Parotid gland (tissue), 1 donor: ENCODE data around the gene SLC35D2.

DNA sequence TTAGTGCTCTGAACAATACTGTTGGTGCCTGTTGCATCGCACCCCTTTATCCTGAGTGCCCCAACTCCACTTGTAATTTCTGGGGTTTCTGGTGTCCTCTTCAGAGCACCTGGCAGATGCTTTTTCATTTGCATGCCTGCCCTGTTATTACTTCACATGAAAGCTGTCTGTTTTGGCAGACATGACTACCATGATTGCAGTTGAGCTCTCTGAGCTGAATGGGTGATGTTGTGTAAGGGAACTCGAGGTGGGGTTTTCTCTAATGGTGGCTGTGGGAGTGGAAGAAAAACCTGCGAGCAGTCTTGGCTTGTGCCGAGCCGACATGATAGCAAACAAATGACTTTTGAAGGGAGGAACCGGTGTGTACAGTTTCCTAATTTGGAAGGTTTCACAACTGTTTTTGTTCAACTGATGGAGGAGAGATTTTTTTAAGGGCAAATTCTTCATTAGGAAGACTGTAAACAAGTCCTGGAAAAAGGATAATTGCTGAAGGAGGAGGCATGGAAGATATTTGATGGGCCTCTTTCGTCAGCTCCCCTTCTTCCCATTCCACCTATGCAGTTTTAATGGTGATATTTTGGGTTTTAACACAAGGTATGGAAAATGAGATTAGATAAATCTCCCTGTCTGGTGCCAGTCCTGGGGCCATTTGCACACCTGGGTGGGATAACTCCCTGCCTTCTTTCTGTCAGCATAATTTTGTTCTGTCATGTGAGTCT lies 196.3 kb downstream of the AOPEP start:
- PRO-cap = no peak

DNA sequence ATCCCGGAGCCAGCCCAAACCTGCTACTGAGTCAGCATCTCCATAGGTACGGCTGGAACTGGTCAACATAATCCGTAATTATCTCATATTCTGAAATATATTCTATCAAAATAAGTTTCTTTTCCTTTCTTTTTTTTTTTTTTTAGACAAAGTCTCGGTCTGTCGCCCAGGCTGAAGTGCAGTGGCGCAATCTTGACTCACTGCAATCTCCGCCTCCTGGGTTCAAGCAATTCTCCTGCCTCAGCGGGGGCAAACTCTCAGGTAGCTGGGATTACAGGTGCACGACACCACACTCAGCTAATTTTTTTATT lies 262.2 kb downstream of the AOPEP start:
- PRO-cap = no peak

DNA sequence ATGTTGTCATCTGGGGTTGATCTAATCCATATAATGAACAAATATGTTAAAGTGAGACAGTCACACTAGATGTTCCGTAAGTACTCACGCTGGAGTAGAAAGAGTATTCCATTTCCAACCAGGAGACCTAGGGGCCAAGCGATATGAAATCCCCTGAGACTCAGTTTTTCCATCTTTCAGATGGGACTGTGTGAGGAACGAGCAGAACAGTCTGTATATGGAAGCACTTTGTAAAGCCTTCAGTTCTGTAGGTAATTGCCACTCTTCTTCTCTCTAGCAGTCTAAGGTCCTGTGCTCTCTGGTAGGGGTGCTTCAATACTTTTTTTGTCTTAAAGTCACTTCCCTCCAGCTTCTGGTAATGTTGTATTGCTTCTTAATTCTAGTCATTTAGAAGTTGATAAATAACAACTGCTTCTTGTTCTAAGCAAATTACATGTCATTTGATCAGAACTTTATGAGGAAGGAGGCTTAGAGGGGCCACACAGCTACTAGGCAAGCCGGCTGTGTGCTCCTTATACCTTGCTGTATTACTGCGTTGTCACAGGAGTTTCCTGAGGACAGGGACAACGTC lies 271.7 kb downstream of the AOPEP start:
- PRO-cap = no peak

- PRO-cap = bidirectional peak, plus-strand start at chr9:95005000, minus-strand start at chr9:95004642
These were observed 278.4 kb downstream of the AOPEP start for GRCh38 chr9:95004755-95005484.

DNA sequence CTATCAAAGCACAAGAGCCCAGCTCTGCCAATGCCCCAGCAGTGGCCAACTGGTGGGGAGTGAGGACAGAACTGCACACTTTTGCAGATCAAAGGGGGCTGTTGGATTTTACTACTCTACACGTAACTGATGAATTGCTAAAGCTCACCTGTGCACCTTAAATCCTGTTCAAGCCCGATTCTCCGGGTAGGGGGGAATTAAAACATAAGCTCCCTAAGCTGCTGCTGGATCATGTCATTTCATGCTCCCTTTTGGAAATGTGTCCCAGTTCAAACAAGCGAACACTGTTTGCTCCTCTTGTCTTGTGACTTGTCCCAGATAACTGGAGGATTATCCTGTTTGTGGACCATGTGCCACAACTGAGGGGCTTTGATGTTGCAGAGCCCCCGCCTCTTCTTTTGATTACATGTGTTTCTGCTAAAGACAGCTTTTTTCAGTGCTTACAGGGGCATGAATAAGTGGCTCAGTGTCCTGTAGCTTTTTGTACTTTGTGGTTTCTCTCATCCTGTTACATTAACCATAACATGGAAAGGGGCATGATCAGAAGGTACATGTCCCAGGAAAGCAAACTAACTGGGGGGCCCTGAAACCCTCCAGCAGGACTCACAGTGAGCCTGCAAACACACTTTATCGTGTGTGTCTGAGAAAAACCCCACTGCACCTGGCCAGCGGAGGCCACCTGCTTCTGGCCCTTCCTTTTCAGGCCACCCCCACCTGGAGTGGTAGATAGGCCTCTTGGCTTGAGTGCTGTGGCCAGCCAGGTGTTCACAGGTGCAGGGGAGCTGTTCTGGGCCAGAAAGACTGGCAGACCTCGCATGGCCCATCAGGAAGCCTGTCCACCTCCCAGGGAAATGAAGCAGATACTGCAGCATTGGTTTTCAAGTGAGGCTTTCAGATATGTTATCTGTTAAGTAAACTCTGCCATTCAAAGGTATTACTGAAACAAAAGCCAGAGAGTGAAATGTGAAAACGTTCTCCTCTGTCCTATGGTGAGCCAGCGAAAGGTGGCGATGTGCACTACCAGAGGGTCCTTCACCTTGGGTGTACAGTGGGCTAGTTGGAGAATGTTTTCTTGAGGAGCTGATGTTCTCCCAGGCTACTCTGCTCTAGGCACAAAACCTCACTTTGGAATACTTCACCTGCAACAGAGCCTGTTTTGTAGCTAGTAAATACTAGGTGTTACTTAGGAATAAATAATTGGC lies 285.6 kb downstream of the FANCC start:
- PRO-cap = no peak

DNA sequence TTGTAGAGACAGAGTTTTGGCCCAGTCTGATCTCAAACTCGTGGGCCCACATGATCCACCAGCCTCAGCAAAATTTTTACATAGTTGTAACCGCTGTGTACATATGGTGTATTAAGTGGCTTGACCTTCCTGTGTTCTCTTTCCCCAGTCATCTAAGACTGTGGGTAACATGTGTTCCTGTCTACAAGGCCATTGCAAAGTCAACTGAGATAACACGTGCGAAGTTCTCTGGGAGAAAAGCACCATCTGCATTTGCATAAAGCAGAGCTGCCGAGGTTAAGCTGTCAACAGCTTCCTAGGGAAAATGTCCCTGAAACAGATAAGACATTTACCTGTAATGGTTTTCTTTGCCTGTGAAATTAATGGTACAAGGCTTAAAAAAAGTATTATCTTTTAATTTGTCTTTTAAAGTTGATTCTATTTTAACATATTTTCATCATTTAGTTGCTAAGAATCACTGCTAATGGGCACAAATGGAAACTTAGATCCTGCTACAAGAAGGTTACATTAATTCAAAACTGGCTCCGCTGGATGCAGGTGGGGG lies 273.6 kb downstream of the FANCC start:
- PRO-cap = no peak

DNA sequence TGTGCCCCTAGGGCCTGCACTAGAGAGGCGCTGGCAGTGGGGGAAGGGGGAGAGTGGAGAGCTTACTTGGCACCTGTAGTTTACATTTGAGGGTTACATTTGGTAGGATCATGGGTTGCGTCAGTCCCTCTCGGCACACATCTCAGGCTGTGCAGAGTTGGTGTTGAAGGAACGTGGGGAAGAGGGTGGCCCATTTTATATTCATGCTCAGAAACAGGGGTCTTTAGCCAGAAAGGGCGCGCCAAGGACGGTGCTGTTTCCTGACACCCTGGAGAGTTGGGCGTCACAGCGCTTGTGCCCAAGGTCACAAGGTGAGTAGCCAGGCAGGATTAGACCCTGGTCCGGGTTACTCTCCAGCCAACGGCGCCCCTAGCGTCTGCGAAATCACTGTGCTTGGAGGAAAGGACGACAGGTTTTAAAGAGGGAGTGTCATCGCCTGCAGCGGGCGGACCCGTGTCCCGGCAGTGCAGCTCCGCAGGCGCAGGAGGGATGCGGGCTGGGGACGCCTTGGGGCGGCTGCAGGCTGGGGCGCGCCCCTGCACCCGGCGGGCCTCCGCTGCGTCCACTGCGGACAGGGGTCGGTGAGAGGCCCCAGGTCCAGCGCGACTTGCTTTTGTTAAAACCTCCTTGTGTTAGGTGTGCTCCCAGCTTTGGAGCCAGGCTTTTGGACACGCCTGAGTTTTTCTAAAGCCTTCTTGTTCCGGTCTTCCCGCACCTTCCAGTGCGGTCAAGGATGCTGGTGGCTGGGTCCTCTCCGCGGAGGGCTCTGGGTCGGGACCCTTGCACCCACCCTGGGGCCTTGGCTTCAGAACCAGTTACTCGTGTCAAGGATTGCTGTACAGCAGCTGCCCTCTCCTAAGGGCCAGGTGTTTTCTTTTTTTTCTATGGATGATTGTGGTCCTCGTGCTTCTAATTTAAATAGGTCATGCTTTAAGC lies 272.4 kb downstream of the FANCC start:
- PRO-cap = no peak

GRCh38 chr9:95057676-95058026 lies 259.9 kb downstream of the FANCC start:
- PRO-cap = no peak

DNA sequence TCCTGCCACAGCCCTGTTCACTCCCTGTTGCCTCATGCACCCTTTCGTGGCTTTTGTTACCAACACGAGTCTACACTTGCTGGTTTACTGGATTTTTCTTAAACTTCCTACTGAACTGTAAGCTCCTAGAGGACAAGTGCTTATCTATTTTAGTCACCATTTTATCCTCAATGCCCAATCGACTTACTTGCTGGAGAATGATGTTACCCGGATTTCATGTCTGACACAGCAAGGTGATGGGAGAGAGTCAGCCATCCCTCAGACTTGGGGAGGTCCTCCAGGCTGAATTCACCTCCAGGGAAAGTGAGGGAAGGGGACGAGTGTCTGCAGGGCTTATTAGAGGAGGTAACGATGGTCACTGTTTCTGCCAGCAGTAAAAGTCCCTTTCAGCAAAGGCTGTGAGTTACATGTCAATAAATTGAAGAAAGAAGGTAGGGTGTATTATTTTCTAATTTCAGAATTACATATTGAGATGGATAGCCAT lies 248.5 kb downstream of the FANCC start:
- PRO-cap = no peak

DNA sequence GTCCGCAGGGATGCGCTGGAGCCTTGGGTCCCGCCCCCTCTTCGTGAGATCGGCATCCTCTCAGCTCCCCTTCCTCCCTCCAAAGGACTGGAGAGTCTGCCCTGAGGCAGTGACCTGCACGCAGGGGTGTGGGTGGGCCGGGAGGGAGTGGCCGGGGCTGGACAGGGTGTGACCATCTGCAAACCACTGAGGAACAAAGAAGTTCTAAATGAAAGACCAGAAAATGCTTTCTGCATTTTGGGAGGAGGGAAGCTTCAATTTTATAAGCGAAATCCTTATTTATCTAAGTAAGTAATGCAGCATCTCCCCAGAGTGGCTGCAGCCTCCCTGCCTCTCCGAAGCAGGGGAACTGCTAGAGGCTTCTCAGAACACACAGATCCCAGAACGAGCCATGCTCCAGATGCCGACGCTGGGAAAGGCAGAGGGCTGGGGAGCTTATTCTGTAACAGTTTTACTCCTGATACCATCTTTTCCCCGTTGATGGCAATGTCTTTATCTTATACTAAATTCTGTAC lies 221.7 kb downstream of the FANCC start:
- PRO-cap = no peak

- PRO-cap = no peak
These were observed 212.0 kb downstream of the FANCC start for GRCh38 chr9:95105354-95105992.

DNA sequence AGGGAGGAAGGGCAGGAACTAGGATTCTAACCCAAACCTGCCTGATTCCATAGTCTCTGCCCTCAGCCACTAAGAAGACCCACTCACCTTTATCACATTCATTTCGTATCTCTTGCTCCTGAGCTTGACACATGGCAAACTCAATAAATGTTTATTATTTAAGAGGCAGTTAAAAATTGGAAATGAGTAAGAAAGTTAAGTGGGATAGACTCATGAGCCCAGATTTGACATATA lies 166.5 kb upstream of the ERCC6L2 start:
- PRO-cap = no peak

DNA sequence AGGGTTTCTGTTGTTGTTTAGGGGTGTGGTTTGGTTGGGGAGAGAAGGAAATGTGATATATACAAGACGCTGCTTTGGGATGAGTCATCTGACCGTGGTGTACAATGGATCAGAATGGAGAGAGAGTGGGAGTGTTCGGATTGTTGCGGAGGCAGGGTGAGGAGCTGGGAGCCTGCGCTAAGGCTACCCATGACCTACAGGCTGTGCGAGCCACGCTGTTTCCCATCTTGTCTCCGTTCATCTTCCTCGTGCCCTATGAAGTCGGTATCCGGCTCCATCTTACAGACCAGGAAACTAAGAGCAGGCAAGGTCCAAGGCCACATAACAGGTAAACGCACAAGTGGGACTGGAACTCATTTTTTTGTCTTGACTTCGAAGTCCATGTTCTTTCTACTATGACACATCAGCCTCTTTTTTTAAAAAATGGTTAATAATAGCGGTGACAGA lies 60.2 kb upstream of the ERCC6L2 start:
- PRO-cap = no peak

DNA sequence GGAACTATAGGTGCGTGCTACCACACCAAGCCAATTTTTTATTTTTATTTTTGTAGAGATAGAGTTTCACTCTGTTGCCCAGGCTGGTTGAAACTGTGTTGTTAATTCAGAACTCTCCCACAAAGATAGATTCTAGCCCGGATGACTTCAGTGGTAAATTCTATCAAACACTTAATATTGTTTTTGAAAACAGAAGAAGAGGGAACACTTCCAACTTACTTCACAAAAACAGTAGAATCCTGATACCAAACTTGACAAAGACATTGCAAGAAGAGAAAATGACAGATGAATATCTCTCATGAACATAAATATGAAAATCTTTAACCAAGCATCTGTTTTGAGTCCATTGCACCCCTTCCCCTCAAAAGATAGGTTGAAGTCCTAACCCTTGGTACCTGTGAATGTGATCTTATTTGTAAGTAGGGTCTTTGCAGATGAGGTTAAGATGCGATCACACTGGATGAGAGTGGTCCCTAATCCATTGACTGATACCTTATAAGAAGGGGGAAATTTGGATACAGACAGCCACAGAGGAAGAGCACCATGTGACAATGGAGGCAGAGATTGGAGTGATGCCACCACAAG lies 85.4 kb downstream of the ERCC6L2 start:
- PRO-cap = no peak

- PRO-cap = no peak
These were observed 180.9 kb downstream of the HSD17B3 start for GRCh38 chr9:96120982-96121647.

- PRO-cap = bidirectional peak, plus-strand start at chr9:96383777, minus-strand start at chr9:96383683
These were observed at the start of gene SLC35D2 for GRCh38 chr9:96382822-96384102. TSS of gene SLC35D2 (minus strand) at chr9:96383711.

DNA sequence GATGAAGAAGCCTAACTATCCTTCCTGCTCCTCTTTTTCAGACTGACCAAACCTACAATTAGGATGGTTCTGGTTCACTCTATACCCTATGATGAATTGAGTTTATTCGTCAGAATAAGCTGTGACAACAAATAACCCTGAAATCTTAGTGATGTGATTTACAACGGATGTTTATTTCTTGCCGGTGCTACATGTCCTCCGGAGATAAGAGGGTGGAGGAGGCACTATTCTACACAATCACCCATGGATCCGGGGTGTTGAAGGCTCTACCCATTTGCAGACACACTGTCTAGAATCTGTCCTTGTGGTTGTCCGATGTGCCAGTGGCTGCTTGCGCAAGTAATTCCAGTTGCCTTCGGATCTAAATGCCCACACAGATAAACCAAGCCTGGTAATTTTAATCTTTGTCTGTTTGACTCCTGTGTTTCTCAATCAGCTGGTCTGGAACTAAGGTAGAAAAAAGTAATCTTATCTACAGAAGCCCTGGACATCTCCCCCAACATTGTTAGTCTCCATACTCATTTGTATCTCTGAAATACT lies 44.7 kb downstream of the CDC14B start:
- PRO-cap = no peak

GRCh38 chr9:96618240-96619029 lies 1.2 kb downstream of the CDC14B start:
- PRO-cap = unidirectional peak, plus-strand start at chr9:96618885

- PRO-cap = no peak
These were observed 1.2 kb upstream of the CDC14B start for GRCh38 chr9:96620694-96621347.

GRCh38 chr9:96874699-96875727 lies 20.7 kb upstream of the ZNF782 start:
- PRO-cap = no peak